ENCODE results near the gene INAFM2.

DNA sequence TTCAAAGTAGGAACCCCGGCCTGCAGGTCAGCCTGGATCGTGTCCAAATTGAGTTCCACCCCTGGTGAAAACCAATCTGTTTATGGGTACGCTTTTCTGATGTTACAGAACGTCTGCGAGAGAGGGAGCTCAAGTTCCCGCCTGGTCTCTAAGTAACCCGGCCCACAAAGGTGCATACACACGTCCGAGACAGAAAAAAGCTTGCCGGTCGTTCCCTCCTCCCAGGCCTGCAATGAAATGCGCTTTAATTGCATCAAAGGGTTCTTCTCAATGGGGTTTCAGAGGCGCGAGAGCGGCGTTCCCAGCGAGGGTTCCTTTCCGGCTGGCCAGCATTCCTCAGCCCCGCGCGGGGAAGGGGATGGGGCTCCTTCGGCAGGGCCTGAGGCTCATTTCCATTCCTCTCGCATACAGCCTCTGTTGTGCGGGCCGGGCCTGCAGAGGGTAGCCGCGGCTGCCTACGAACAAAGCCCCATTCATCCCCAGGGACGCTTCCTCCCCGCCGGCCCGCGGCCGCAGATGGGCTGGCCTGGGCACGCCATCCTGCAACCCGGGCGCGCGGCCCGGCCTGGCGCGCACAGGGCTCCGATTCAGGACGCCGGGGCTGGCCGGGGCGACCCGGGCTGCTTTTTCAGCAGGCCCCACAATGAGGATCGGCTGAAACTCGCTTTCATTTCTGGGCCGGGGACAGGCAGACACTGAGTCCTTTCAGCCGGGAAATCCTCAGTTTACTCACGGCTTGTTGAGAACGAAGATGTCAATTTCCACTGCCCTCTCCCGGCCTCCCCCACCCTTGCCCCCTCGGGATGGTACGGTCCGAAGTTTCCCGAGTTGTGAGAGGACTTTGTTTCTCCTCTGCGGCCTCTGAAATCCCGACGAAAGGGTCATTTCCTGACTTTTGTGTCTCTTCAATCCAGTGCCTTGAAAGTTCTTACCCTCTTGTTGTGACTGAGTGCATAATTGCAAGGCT, 138.4 kb downstream of the TMCO5A start:
- RRBS = 5% methylated on average over 18 of the region's 62 CpGs

DNA sequence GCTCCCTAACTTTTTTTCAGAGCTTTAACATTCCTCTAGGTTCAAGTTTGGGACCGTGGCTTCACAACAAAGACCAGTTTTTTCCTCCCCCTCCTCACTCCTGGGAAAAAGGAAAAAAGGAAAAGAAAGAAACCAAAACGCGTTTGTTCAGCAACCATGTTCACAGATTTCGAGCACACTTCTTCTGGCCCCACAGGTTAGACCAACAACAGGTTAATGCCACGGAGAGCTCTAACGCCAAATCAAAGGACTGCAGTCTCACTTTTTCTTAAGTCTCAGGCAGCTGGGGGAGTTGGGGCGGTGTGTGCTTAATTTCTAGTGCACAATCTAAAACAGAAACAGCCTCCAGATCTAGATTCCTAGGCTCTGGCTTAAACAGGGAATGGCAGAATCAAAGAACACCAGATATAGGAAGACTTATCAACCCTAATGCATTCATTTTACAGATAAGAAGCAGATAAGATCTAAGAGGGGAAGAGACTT, 139.1 kb downstream of the TMCO5A start:
- RRBS = no CpG with 5 or more reads among the region's 7 CpGs

DNA sequence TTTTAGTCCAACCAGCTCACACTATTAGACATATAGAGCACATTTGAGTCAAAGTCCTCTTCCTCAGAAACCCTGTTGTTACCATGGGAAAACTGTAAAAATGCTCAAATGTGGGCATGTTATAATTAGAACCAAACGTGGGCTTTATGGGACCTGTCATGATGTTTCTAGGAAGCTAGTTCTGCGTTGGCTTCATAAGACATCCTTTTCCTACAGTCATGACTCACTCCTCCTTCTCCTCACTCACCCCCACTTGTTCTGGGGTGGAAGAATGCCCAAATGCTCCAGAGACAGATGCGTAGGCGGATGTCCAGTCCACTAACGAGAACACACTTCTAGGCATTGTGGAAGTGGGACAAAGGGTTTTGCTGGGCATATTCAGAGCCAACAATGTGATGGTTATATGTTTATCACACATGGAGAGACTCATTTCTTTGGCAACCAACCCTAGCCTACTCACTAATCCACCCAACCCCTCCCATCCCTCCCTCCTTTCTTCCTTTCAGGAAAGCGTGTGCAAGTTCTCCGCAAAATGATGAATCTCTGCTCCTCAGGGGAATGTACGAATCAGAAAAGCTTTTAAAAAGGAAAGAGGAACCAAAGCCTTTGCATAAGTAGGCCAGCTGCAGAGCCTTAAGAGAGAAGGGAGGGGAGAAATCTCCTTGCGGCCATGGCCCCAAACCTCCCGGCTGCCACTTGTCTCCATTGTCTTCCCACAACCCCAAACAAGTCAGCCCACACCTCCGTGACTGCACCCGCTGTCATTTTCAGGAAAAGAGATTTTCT, 123.0 kb upstream of the SPRED1 start:
- RRBS = no CpG with 5 or more reads among the region's 12 CpGs

DNA sequence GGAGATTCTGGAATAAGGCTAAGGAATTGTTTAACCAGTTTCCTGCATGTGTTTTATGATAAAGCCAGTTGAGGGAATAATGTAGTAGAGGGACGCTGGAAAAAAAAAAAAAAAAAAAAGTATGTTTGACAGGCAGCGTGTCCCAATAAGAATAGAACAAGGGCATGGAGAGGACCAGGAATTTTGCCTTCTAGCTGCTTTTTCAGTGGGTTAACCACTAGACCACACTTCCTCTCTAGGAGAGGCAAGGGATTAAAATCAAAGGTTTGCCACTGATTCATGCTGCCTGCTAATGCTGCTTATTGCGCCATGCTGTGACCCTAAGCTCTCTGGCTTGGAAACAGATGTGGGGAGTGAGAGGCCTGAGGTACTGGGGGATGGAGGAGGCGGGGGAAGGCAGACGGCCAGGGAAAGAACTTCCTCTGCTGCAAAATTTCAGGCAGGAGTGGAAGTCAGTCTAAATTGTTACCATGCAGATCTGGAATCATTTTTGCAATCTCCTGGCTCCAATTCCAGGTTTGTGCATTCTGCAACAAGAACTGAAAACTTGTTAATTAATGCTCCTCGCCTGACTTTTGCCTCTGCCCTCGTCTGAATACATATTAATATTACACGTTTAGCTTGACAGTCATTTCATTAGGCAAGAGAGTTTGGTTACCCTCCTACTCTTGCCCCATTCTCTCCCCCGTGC, 121.9 kb upstream of the SPRED1 start:
- RRBS = no CpG with 5 or more reads among the region's 9 CpGs

GRCh38 chr15:38254045-38254989, 1.7 kb downstream of the SPRED1 start:
- RRBS = no CpG with 5 or more reads among the region's 17 CpGs

DNA sequence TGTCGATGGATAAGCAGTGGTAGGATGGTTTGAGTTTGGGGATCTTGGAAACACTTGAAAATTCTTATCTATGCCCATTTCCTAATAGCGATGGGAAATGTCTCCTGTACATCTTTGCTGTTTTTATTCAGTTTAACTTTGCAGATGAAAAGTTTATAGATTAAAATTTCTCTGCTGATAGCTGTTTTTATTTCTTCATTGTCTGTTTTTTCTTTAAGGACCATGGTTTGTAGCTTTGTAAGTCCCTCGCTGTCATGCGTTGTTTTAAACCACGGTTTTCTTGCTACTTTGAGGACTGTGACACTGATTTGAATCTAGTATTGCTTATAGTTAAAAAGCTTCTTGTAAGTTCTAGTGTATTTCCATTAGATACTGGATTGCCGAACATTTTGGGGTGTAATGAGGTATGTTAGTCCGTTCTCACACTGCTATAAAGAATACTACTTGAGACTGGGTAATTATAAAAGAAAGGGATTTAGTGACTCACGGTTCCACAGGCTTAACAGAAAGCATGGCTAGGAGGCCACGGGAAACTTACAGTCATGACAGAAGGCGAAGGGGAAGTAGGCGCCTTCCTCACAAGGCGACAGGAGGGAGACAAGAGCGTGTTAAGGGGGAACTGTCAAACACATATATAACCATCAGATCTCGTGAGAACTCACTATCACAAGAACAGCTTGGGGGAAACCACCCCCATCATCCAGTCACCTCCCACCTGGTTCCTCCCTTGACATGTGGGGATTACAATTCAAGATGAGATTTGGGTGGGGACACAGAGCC, 30.2 kb downstream of the SPRED1 start:
- RRBS = no CpG with 5 or more reads among the region's 14 CpGs

DNA sequence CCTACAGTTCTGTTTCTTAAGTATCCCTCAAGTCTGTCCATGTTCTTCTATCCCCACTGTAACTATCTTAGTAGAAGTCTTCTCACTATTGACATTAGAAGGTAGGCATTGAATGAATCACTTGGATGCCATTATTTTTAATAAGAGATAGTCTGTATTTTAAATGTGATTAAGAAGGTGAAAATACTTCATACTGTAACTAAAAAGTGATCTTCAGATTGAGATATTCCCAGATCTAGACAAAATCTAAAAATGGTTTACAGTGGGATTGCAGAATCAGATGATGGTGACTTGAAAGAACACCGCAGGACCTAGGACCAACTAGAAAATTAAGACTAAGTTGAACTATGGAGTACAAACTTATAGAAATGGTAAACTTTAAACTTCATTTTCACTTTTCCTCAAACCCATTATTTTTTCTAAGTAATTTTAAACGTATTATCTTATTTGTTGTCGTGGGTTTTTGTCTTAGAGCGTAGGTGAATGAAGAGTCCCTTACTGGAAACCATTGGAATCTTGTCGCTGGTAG, 94.3 kb upstream of the FAM98B start:
- RRBS = no CpG with 5 or more reads among the region's 5 CpGs

GRCh38 chr15:38651737-38652232, 87.2 kb upstream of the RASGRP1 start:
- RRBS = no CpG with 5 or more reads among the region's 5 CpGs

- RRBS = no CpG with 5 or more reads among the region's 7 CpGs
Observed at GRCh38 chr15:38868168-38868872, 303.7 kb upstream of the RASGRP1 start.

DNA sequence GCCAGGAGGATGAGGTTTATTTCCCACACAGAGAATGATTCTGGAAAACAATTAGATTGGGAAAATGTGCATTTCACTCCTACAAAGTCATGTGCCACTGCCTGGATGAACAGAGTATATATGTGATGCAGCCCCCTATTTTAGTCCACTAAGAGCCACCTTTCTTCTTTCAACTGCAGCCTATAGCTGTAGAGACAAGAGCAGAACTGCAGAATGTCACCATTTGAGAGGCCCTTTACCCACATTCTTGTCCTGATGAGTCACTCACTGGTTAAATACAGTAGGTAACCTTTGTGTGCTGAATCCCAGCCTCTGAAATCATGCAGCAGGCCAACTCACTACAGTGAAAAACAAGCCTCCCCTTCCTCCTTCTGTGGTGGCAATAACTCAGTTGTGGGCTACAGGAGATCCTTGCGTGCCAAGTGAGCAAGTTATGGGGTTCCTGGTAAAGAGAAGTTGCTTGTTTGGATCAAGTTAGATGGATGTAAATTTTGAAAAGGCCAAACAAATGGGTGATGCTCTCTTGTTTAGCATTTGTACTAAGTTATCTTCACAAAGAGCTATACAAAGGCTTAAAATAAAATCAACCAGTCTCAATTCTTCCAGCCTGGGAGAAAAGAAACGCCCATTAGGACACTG, 452.6 kb upstream of the THBS1 start:
- RRBS = no CpG with 5 or more reads among the region's 2 CpGs

- RRBS = no CpG with 5 or more reads among the region's 4 CpGs
Observed at GRCh38 chr15:39433940-39434276, 147.0 kb upstream of the THBS1 start.

- RRBS = no CpG with 5 or more reads among the region's 16 CpGs
Observed at GRCh38 chr15:39587202-39587641, 6.3 kb downstream of the THBS1 start.

DNA sequence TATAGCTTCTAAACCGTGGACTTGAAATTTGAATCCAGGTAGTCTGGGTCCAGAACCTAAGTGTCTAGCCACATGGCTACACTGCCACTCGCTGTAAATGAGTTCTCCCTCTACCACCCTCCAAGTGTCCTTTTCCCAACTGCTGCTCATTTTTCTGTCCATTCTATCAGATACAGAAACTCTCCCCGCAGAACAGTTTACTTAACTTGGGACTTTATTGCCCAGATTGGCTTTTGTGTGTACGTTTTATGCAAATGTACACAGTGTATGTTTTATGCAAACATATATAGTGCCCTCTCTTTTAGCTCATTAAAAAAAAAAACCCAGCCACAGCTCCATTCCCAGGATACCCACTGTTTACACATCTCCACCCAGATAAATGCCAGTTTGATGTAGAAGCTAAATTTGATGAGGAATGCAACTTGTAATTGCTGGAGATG, 41.8 kb downstream of the THBS1 start:
- RRBS = no CpG with 5 or more reads among the region's 4 CpGs

GRCh38 chr15:39939495-39939694, 5.5 kb downstream of the EIF2AK4 start:
- RRBS = no CpG with 5 or more reads among the region's 2 CpGs

GRCh38 chr15:40045569-40045903, 6.6 kb upstream of the SRP14 start:
- RRBS = no CpG with 5 or more reads among the region's 3 CpGs

DNA sequence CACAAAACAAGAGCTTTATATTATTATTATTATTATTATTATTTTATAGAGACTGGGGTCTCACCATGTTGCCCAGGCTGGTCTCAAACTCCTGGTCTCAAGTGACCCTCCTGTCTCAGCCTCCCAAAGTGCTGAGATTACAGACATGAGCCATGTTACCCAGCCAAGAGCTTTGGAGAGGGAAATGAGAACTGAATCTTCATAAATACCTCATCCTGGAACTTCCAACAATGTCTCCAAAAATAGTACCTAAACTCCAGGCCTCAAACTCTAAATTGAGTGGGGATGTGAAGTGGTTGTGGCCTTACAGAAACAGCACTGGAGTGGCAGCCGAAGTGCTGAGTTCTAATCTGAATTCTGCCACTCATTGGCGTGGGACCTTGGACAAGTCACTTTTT, 9.9 kb upstream of the SRP14 start:
- RRBS = no CpG with 5 or more reads among the region's 2 CpGs

DNA sequence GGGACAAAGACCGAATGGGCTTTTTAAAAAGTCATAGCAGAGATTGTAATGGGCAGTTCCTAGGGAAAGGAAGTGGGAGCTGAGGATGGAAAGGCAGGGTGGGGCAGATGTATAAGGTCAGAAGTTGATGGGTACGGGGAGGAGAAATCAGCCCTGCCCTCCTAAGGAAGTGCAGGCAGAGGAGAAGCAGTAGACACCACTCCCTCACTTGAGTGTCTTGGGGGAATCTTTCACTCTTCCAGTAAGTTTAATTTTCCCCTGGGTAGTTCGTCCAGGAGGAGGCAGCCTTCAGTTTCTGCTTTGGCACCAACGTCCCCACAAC, 14.1 kb upstream of the SRP14 start:
- RRBS = no CpG with 5 or more reads among the region's 4 CpGs

DNA sequence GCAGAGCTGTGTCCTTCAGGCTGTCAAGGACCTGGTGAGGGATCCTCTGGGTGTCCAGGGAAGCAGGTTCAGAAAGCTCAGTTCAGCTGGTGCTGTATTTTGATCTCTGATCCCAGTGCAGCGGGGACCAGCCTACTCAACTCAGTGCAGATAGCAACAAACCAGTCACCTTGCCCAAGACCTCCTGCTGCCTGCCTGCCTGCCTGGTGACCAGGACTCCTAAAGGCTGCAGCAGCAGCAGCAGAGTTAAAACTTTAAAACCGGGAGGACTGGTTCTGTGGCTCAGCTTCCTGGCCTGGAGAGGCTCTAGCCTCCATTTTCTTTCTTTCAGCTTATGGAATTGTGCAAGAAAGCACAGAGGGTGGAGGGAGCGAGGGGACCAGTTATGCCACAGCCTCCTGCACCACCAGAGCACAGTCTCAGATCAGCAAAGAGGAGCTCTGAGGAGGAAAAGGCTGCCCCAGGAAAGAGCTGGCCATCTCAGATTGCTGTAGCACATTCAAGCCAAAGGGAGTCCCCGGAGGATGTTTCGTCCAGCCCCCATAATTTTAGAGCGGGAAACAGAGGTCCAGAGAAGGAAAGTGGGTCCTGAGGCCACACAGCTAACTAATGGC, 6.4 kb downstream of the PAK6 start:
- RRBS = no CpG with 5 or more reads among the region's 6 CpGs

DNA sequence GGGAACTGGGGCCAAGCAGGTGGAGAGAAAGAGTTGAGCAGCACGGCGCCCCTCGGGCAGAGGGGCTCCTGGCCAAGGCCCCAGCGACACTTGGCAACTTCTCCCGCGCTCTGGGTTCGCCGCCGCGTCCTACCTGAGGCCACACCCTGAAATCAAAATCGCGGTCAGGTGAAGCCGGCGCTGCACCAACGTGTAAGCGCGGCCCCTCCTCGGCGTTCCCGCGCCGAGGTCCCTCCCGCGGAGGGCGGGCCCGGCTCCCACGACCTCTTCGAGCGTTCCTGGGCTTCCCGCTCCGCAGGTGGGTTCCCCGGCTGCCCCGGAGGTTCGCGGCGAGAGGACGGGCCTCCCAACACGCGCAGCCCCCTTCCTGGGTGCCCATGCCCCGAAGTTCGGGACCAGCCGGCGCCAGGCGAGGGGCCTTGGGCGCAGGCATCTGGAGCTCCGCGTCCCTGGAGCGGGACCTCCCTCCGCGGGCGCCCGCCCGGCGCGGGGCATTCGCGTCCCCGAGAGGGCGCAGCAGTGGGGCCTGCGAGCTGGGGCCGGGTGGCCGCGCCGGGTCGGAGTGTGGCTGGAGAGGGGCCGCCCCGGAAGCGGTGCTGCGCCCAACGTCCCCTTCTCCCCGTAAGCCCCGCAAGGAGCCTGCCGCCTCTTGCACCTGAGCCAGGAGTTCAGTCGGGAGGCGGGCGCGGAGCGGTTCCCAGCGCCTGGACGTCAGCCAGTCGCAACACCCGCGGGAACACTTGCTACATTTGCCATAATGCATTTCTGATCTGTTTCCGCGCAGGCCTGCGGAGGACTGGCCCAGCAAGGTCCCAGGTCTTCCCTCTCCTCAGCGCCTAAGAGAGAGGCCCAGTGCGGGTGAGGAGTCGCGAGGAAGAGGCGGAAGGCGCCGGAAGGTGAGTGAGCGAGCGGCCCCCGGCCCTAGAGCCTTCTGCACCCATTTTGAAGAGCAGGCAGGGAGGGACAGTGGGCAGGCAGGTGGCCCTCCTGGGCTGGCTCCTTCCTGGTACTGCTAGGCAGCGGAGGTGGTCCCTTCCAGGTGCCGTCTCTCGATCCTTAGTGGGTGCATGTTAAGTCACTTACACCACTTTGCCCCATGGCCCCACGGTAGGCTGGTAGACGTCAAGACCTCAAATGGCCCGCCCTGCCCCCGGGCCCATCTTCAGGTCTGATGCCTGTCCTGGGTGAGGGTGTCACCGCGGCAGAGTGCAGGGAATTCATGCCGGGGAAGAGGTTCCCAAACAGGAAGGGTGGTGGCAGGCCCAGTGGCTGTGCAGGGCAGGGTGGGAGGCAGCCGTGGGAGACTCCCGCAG, 14.0 kb downstream of the PAK6 start:
- RRBS = 4% methylated on average over 47 of the region's 108 CpGs

DNA sequence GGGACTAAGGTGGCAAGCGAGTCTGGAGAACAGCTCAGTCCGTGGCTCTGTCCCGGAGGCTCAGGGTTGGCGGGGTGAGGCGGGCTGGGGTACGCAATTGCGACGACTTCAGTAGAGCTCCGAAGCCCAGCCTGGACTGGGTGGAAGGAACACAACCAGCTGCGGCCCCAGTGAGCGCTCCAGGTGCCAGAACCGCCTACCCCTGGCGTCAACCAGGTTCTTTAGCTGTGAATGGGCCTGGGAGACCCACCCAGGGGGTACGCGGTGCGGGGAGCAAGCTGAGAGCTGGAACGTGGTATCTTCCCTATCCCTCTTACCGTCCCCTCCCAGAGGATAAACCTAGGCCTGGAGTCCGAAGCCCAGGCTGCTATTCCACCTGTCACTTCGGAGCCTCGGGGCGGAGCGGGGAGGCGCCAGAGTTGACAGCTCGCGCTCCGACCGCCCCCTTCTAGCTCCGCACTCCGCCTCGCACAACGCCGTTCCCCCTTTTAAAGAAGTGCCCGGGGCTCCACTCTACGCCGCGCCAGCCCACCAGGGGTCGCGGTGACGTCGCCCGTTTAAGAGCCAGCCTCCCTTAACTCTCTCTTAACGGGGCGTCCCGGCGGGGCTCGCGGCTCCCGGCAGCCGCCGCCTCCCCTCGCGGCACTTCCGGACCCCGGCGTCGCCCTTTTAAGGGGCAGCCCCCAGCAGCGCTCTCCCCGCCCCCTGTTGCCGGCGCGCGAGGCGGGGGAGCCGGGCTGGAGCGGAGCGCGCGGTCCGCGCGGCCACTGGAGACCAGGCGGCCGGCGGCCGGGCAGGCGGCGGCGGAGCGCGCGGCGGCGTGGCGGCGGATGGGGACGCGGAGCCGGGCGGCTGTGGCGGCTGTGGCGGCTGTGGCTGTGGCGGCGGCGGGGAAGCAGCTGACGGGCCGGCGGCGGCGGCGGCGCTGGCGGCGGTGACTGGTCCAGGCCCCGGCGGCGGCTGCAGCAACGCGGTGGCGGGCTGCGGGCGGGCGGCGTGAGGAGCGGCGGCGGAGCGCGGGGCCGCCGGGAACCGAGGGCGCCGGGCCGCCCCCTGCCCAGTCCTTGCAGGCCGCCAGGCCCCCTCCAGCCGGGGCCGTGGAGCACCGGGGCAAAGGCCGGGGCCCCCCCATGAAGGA, at the start of gene INAFM2:
Gene INAFM2 (plus strand): TSS at position 767 of the 1,138 bp plus-strand sequence.
- RRBS = 2% methylated on average over 62 of the region's 130 CpGs

Data from GM12892 (cell line).